Thyroid gland (tissue), 7 donors: ENCODE measurements around a stretch of chr9.

DNA sequence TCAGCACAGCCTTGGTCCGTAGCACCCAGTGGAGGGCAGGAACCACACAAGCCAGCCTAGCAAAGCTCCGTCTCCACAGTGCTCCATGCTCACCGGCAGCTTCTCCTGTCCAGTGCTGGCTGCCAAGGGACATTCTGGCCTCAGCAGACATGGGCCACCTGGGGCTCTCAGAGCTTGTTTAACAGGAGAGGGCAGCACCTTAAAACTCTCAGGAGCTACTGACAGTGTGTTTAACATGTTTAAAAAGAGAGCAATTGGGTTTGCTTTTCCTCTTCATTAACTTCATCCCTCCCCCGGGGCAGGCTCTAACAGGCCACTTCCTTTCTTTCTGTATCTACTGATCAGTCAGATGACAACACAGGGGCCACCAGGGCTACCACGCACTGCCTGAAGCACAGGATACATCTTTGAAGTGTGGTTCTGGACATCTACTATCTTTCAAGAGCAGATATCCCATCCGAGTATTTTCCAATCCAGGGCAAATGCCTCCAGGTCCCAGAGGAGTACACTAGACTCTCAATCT, 57.1 kb downstream of the SECISBP2 start:
- PRO-cap, 2 experiments = peak in 2 of 2 experiments; most common plus-strand start position 348 of the sequence (in 2); most common minus-strand start position 107 of the sequence (in 1)
- RAMPAGE, long total RNA, 5 experiments = no peak in any of the 5 experiments

DNA sequence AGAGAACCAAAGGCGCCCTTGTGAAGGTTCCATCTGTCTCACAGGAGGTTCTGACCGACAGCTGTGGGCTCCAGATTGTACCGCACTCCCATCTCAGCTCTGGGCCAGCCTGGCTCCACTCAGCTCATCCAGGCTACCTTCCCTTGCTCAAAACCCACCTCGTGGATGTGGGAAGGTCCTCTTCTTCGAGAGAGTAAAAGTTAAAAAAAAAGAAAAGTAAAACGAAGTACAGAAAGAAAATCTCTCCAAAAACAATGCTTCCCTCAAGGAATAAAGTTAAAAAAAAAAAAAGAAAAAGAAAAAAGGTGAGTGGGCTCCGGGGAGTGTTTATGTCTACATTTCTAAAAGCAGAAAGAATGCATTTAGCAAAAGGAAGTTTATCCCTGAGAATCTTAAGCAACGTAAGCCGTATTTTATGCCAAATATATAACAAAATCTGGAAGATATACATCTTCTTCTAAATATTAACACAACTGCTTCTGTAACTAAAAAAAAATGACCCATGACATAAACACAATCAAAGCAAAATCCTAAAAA, 59.5 kb downstream of the SECISBP2 start:
- PRO-cap, 2 experiments = no peak in any of the 2 experiments
- RAMPAGE, long total RNA, 5 experiments = no peak in any of the 5 experiments

GRCh38 chr9:89386116-89386731, 67.9 kb downstream of the SECISBP2 start:
- PRO-cap, 2 experiments = no peak in any of the 2 experiments
- RAMPAGE, long total RNA, 5 experiments = no peak in any of the 5 experiments

DNA sequence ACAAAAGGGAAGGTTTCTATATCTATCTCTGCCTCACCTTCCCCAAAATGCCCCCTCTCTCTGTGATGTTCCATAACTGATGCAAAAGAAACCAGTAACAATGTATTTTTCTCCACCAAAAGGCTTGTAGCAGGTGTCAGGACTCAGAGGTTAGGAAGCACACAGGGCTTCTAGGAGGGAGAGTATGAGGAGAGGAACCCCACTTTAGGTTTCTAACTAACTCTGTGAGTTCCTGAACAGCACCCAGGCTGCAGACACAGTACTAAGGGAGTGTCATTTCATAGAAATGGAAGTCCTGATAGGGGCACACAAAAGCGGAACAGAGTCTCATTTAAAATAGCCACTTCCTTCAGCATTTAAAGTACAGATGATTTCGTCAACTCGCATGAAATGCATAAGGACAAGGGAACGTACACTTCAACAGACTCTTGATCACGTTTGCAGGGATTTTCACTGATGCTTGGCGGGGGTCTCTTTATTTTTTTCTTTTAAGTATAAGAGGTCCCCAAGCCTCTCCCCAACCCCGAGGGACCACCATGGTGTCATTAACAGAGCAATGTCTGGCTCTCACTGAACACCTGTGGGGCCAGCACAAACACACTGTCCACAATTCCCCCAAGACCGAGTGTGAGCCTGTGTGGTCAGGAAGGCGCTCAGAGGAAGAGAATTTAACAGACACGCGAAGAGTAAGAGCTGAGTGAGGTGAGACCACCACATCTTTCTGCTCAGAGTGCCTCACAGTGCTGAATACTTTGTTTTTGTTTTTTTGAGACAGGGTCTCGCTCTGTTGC, 82.2 kb downstream of the SECISBP2 start:
- PRO-cap, 2 experiments = no peak in any of the 2 experiments
- RAMPAGE, long total RNA, 5 experiments = no peak in any of the 5 experiments

DNA sequence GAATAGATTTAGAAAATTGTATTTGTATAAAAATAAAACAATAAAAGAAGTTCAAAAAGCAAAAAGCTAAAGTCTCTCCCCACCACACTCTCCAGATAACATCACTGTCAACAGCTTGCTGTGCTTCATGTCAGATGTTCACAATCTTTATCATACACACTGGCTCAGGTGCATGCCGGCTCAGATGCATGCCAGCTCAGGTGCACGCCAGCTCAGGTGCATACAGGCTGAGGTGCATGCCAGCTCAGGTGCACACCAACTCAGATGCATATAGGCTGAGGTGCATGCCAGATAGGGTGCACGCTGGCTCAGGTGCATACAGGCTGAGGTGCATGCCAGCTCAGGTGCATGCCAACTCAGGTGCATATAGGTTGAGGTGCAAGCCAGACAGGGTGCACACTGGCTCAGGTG, 26.5 kb downstream of the SEMA4D start:
- PRO-cap, 2 experiments = no peak in any of the 2 experiments
- RAMPAGE, long total RNA, 5 experiments = no peak in any of the 5 experiments

- PRO-cap, 2 experiments = peak in 2 of 2 experiments; most common plus-strand start chr9:89497323 (in 2); most common minus-strand start chr9:89497405 (in 1)
- RAMPAGE, long total RNA, 5 experiments = no peak in any of the 5 experiments
Observed at GRCh38 chr9:89496728-89497697, 900 bp downstream of the SEMA4D start.

DNA sequence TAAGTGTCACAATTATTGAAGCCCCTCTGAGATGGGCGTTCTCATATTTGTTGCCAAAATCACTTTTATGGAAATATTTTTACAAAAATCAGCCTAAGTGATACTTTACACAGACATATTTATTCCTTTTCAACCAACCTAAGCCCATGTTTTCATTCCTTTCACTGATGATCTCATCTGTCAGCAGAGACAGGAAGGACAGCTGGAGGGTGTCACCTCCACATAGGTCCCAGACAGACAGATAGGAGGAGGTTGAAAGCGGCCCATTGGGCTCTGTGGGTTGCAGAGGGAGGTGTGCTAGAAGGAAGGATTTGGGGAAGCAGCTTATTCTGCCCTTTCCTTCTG, 26.0 kb upstream of the SEMA4D start:
- PRO-cap, 2 experiments = no peak in any of the 2 experiments
- RAMPAGE, long total RNA, 5 experiments = no peak in any of the 5 experiments

DNA sequence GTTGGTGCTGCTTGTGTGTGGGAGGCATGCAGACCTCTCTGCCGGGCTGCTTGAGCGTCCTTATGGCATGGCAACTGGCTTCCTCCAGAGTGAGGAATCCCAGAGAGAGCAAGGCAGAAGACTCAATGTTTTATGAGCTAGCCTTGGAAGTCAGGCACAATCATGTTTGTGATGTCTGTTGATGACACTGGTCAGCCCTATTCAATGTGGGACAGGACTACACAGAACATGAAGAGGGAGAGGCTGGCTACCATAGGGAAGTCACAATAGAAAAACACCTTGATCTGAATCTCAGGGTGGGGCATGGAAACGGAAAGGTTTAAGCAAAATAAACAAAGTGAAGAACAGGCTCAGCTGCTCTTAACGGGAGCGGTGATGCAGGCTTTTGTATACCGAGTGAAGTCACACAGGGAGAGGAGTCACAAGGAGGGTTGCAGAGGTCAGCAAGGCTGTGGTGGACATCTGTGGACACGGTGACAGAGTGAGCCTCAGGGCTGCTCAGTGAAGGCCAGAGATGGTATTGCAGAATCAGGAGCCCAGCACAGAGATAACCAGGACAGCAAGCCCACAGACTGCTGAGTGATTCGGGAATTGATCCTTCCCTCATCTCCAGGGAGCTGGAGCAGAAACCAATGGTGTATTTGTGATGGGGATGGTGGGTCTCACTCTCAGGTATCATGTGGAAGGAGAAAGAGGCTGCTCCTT, 30.6 kb upstream of the SEMA4D start:
- PRO-cap, 2 experiments = no peak in any of the 2 experiments
- RAMPAGE, long total RNA, 5 experiments = no peak in any of the 5 experiments

GRCh38 chr9:89603615-89604590, 909 bp upstream of the GADD45G start:
- PRO-cap, 2 experiments = peak in 1 of 2 experiments; most common plus-strand start chr9:89603985 (in 1); most common minus-strand start chr9:89603840 (in 1)
- RAMPAGE, long total RNA, 5 experiments = no peak in any of the 5 experiments

GRCh38 chr9:89608206-89608723, 3.5 kb downstream of the GADD45G start:
- PRO-cap, 2 experiments = no peak in any of the 2 experiments
- RAMPAGE, long total RNA, 5 experiments = no peak in any of the 5 experiments

DNA sequence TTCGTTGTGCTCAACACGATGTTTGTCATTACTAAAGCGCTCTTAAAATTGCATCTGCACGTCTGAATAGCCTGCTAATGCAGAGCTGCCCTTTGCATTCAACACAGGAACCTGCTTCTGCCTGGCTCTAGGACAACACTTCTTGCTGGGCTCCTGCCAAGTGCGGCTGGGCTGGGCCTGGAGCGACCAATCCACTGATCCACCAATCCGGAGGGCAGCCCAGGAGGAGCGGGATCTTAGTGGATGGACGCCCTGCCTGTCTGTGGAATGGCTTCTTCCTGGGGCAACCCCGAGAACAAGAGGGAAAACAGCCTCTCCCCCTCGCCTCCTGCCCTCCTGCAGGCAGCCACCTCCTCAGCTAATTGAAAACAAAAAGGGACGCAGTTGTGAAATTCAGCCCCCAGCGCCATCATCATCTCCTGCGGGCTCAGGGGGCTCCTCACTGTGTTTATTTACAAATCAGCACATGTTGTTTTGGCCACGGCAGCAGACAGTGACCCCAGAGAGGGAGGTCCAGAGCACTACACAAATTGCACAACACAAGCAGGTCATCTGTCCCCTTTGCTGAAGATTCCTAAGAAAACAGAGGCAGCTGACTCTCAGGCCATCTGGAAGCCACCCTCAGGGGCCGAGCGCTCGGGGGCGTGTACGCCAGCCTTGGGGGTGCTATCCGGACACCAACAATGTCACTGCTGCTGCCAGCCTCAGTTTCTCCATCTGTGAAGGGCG, 57.3 kb downstream of the GADD45G start:
- PRO-cap, 2 experiments = peak in 1 of 2 experiments; most common plus-strand start position 361 of the sequence (in 1); most common minus-strand start position 553 of the sequence (in 1)
- RAMPAGE, long total RNA, 5 experiments = no peak in any of the 5 experiments

GRCh38 chr9:89721326-89721766, 116.5 kb downstream of the GADD45G start:
- PRO-cap, 2 experiments = no peak in any of the 2 experiments
- RAMPAGE, long total RNA, 5 experiments = no peak in any of the 5 experiments

DNA sequence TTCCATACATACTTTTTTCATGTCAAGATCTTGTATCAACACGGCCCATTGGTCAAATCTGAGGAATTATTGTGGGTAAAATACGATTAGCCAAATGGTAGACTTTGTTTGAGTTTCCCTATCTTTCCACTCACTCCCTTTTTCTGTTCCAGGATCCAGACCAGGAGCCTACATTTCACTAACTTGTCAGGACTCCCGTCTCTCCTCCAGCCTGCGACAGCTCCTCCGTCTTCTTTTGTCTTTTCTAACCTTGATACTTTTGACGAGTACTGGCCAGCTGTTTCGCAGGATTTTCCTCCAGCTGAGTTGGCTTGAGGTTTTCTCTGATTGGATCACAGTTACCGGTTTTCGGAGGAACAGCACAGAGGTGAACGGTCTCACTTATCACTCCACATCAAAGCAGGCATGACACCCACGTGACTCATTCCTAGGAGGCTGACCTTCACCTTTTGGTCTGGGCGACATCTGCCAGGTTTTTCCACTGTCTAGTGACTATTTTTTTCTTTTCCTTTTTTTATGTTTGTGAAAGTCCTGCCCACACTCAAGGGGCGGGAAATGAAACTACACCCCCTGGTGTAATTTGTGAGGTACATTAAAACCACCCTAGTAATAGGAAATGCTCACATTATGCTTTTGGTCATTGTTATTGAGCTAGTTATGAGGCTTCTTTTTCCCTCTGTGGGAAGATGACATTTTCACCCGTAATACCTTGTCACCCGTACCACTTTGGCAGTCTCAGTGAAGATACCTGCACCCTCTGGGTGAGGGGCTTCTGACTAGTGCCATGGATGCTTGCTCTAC, 319.1 kb downstream of the GADD45G start:
- PRO-cap, 2 experiments = no peak in any of the 2 experiments
- RAMPAGE, long total RNA, 5 experiments = no peak in any of the 5 experiments

DNA sequence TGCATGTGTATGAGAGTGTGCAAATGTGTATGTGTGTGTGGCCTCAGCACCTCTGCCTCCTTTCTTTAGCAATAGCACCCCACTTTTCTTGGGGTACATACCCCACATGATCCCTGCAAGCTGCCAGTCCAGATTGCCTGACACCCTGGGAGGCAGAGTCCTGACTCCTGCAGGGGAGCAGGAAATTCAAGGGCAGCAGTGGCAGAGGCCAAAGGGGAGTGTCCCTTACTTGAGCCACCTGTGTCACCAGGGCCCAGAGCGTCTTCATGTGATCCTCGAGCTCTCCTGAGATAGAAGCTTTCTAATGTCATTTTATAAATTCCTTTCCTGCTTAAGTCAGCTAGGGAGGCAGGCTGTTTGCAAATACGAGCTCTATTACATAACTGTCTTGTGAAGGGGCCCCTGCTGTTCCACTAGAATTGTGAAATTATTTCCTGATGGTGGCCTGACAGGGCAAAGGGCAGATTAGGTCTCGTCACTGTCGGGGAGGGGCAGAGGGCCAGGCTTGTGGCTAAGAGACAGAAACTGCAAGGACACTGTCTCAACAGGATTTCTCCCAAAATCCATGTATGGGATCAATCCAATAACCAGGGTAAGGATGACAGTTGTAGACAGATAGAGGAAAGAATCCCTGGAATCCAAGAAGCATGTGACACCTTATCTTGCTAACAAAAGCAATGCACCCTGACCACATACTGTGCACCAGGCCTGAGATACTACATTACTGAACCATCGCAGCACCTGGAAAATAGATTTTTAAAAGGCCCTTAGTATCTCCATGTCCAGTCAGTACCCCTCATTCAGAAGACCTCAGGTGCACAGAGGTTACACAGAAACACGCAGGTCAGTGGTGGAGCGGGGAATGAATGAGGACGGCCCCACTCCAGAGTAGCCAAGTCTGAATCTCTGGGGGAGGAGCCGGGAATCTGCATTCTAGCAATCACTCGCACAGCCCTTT, 389.4 kb downstream of the GADD45G start:
- PRO-cap, 2 experiments = peak in 1 of 2 experiments; most common minus-strand start position 287 of the sequence (in 1)
- RAMPAGE, long total RNA, 5 experiments = no peak in any of the 5 experiments

DNA sequence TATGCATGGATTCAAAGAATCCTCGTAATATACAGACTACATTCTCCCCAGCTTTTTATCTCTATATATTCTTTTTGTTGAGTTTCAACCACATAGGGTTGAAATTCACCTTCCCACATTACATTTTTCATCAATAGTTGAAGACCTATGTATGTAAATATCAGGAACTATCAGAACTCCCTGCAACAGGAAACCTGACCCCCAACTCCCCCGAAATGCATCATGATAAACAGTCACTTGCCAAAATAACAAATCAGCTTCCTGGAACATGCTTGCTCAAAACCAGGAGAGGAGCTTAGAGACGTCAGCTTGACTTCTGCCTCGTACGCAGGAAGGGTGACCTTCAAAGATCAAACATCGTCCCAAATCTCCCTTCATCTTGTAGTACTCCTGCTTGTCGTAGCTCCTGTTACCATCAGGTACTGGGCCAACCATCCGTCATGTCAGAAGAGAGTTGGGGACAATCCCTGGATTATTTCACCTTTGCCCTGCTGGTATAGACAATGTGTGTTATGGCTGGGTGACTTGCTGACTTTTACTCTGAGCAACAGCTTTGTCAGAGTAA, 396.1 kb downstream of the GADD45G start:
- PRO-cap, 2 experiments = no peak in any of the 2 experiments
- RAMPAGE, long total RNA, 5 experiments = no peak in any of the 5 experiments

- PRO-cap, 2 experiments = no peak in any of the 2 experiments
- RAMPAGE, long total RNA, 5 experiments = no peak in any of the 5 experiments
Observed at GRCh38 chr9:90169302-90169718, 473.3 kb downstream of the DIRAS2 start.

DNA sequence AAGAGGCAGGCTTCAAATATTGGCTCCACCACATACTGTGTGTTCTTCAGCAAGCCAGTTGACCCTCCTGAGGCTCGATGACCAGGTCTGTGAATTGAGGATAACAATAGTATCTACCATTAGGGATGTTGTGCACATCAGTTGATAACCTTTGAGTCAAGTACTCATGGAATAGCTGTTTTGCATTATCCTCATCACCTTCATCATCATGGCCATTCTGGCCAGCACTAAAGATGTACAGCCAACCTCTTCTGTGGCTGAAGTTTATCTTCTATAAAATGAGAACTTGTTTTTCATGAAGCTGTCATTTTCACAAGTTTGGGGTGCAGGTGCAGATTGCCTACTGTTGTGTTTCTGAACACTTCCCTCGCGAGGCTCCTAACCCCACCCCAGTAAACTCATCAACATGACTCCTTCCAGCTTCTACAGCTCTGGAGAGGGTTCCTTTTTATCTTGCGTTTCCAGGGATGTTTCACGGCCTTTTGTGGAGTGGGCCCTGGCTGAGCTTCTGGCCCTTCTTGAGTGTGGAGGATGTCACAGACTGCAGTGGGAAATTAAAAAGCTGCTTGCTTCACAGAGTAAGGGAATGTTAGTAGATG, 24.7 kb downstream of the SYK start:
- PRO-cap, 2 experiments = no peak in any of the 2 experiments
- RAMPAGE, long total RNA, 5 experiments = no peak in any of the 5 experiments

DNA sequence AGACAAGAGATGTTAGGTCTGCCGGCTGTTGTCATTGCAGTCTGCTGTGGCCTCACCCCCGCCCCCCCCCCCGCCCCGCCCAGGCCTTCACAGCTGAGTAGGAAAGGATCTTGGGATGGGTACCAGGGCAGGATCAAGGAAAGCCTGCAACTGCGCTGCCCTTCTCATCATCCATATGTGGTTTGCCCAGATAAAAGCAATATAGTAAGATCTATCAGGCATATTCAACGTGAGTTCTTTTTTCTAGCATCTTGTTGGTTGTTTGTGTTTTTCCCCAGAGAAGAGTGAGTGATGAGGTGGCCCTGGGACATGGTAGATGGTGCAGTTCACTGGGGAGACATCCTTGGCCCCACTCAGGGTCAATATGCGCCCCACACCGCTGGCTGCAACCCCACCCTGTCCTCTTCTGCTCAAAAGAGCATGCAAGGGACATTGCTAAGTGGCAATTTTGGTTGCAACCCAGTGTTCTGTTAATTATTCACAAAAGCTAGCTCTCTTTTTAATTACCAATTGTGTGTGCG, 26.6 kb downstream of the SYK start:
- PRO-cap, 2 experiments = no peak in any of the 2 experiments
- RAMPAGE, long total RNA, 5 experiments = no peak in any of the 5 experiments

DNA sequence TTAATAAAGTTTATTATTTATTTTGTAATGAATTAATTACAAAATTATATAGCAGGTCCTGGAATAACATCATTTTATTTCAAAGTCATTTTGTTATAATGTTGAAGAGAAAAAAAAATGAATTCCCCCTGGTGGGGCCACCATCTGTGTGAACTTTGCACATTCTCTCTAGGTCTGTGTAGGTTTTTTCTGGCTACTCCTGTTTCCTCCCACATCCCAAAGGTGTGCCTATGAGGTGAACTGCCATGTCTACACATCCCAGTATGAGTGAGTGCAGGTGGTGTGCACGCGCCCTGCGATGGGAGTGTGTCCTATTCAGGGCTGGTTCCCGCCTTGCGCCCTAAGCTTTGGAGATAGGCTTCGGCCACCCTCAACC, 195.8 kb downstream of the SYK start:
- PRO-cap, 2 experiments = no peak in any of the 2 experiments
- RAMPAGE, long total RNA, 5 experiments = no peak in any of the 5 experiments

DNA sequence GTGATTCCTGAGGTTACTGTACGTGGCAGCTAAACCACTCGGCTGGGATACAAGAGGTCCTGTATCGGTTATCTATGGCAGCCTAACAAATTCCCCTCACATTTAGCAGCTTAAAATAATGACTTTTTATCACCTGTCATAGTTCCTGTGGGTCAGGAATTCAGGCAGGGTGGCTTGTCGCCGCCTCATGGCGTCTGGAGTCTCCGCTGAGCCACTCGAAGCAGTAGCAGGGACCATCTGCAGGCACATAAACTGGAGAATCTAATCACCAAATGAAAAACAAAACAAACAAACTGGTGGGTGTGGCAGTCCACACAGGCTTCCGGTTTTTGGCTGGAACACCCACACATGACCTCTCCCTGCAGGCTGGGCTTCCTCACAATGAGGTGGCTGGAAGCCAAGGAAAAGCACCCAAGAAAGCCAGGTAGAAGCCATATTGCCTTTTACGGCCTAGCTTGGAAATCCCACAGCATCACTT, 196.9 kb downstream of the SYK start:
- PRO-cap, 2 experiments = no peak in any of the 2 experiments
- RAMPAGE, long total RNA, 5 experiments = no peak in any of the 5 experiments